Gastrocnemius medialis (tissue), 3 donors: ENCODE measurements around the genes C3AR1 and CLEC4E.

- PRO-cap = no peak
- RAMPAGE, long total RNA, 3 experiments = no peak in any of the 3 experiments
Observed at GRCh38 chr12:7210335-7210977, 21.0 kb downstream of the PEX5 start.

GRCh38 chr12:7439370-7440581, 4.2 kb downstream of the CD163L1 start:
- PRO-cap = unidirectional peak, minus-strand start at chr12:7440165
- RAMPAGE, long total RNA, 3 experiments = no peak in any of the 3 experiments

DNA sequence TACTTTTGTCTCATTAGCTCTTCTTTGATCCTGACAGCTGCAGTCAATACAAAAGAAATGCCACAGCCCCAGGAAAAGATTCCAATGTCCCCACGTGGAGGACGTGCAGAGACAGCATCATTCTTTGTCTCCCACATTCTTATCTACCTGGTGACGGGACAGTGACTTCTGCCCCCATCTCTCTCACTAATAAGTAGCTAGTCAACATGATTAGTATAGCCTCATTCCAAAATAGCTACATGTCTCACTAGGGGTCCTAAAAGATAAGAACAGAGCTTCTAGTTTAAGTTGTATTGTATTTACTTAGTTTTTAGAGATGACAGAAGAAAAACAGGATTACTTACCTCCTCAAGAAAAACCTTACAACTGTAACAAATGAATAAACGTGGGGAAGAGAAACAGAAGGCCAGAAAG, 20.9 kb downstream of the SLC2A14 start:
- PRO-cap = no peak
- RAMPAGE, long total RNA, 3 experiments = no peak in any of the 3 experiments

GRCh38 chr12:7907090-7907487, 28.9 kb downstream of the SLC2A3 start:
- PRO-cap = no peak
- RAMPAGE, long total RNA, 3 experiments = no peak in any of the 3 experiments

GRCh38 chr12:7935374-7935821, 589 bp downstream of the SLC2A3 start:
- PRO-cap = no peak
- RAMPAGE, long total RNA, 3 experiments = no peak in any of the 3 experiments

- PRO-cap = no peak
- RAMPAGE, long total RNA, 3 experiments = no peak in any of the 3 experiments
Observed at GRCh38 chr12:8052577-8053092, 13.5 kb downstream of the C3AR1 start.

DNA sequence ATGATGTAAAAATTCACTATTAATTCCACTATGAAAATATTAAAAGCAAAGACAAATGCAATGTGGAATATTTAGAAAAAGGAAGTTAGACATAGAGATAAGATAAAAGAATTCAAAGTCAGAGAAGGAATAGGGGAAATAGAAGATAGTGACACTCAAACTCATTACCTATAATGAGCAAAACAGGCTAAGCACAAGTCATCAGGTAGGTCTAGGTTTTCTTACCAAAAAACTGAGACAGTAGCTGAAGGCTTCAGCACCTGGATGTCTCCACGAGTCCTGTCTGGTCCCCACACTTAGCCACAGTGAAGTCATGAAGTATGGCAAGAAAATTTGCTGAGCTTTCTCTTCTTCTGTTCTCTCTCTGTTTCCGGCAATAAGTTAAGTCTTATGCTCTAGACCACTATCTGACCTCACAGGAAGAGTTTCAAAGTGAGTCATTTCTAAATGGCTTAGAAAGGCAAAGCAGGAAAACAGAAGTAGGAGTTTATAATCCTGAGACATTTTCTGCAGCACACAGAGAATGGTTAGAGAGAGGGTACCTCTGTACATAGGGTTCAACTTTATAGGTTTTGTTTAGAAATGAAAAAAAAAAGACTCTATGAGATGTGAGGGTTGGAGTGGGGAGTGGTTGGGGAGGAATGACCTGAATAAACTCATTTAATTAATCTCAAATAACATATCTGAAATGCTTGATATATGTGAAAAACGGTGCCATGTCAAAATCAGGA, at the start of gene C3AR1:
TSS of gene C3AR1 (minus strand) at position 307 of the 731 bp plus-strand sequence.
- PRO-cap = bidirectional peak, plus-strand start at position 490 of the sequence, minus-strand start at position 285 of the sequence
- RAMPAGE, long total RNA, 3 experiments = start-site peak on the minus strand in 1 of 3 experiments, centred at position 323 of the sequence, 20 reads per replicate

- PRO-cap = no peak
- RAMPAGE, long total RNA, 3 experiments = no peak in any of the 3 experiments
Observed at GRCh38 chr12:8088367-8089034, 6.4 kb downstream of the NECAP1 start.

DNA sequence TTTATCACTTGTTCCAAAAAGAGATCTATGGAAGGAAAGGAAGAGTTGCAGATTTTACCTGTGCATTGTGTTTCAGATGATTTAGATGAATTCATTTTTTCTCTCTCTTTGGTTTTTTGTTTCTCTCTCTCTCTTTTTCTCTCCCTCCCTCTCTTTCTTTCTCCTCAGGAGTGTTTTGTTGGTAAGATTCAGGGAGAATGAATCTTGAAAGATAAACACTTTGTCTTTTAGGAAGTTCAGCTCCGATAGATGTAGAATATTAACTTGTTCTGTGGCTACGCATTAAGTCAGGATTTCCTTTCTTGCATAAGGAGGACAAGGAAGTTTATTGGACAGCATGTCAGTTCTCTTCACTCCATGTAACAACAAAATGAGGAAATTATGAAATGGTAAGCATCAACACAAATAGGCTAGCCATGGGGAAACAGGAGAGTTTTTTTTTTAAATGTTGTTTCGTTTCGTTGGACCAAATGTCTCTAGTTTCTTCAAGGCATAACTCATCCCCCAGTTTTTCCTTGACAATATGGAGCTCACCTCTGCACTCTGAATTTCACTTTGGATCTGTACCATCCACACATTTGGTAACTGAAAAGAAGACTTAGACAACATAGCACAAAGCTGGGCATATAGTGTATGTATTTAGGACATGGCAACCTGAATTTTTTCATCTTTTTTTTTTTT, at the start of gene CLEC4E:
TSS of gene CLEC4E (minus strand) at position 203 of the 681 bp plus-strand sequence.
- PRO-cap = no peak
- RAMPAGE, long total RNA, 3 experiments = start-site peak on the minus strand in 1 of 3 experiments, centred at position 188 of the sequence, 11 reads per replicate

DNA sequence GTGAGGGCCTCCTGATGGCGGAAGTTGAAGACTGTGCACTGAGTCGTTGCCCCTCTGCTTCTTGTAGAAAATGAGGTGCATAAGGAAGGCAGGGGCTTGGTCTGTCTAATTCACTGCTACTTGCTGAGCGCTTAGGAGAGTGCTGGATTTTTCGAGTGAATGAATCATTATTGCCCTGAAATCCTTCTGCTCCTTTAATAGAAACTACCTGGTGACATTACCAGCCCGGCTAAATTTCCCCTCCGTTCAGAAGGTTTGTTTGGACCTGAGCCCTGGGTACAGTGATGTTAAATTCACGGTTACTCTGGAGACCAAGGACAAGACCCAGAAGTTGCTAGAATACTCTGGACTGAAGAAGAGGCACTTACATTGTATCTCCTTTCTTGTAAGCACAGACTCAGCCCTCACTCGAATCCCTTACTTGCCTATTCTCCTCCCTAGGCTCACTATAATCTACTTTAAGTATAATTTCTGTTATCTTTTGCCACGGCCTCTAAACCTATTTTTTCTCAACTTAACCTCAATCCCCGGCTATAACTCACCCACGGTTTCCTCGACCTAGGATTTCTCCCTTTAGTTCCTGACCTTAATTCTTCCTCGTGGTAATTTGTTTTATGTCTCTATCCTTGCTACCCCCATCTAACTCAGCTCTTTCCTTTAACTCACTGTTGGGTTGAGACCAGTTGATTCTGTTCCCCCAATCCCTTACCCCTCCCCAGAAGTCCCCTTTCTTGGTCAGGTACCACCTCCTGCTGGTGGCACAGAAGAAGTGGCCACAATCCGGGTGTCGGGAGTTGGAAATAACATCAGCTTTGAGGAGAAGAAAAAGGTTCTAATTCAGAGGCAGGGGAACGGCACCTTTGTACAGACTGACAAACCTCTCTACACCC, 805 bp downstream of the A2ML1 start:
- PRO-cap = no peak
- RAMPAGE, long total RNA, 3 experiments = no peak in any of the 3 experiments

GRCh38 chr12:9077888-9078498, 37.7 kb downstream of the A2M start:
- PRO-cap = no peak
- RAMPAGE, long total RNA, 3 experiments = no peak in any of the 3 experiments

- PRO-cap = no peak
- RAMPAGE, long total RNA, 3 experiments = no peak in any of the 3 experiments
Observed at GRCh38 chr12:9126913-9127915, 11.5 kb upstream of the A2M start.

DNA sequence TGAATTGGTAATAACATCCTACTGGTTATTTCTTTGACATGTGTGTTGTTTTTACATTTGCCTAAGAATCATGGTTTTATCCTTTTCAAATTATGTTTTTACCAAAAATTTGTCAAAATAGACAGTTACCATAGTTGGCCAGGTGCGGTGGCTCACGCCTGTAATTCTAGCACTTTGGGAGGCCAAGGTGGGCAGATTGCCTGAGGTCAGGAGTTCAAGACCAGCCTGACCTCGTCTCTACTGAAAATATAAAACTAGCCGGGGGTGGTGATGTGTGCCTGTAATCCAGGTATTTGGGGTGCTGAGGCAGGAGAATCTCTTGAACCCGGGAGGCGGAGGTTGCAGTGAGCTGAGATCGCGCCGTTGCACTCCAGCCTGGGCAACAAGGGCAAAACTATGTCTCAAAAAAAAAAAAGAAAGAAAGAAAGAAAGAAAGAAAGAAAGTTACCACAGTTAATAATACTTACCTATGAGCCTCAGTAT, 12.8 kb upstream of the PZP start:
- PRO-cap = no peak
- RAMPAGE, long total RNA, 3 experiments = no peak in any of the 3 experiments

DNA sequence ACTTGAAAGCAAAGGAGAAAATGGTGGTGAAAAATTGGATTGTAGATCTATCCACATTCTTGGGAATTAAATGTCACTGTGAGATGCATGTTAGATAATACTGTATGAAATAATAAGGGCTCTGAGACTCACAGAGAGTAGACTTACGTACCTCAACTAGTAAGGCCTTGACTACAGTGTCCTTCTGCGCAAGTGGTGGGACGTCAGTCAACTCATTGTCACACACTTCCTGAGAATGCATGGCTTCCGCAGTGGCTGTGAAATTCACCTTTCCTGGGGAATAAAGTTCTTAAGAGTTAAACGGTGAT, 32.5 kb upstream of the PZP start:
- PRO-cap = unidirectional peak, minus-strand start at position 178 of the sequence
- RAMPAGE, long total RNA, 3 experiments = no peak in any of the 3 experiments

DNA sequence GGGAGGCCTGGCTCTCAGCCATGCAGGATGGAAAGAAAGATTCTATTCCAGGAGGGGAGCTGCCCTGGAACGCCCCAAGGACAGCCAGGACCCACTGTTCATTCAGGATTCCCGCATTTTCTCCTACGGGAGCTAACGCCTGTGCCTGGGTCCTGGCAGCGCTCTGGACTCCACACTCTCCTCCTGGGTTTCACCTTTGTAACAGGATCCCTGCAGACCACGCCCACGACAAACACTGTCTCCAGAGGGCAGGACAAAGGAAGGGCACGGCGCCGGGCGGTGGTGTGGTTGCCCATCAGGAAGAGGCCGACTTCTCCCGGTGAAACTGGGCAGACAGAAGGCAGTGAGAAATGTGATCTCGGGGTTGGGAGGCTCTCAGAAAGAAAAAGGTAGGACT, 189.3 kb downstream of the KLRB1 start:
- PRO-cap = no peak
- RAMPAGE, long total RNA, 3 experiments = no peak in any of the 3 experiments

GRCh38 chr12:9437967-9438352, 169.8 kb downstream of the KLRB1 start:
- PRO-cap = no peak
- RAMPAGE, long total RNA, 3 experiments = no peak in any of the 3 experiments

GRCh38 chr12:9674131-9674773, 4.7 kb downstream of the CLEC2D start:
- PRO-cap = no peak
- RAMPAGE, long total RNA, 3 experiments = no peak in any of the 3 experiments

DNA sequence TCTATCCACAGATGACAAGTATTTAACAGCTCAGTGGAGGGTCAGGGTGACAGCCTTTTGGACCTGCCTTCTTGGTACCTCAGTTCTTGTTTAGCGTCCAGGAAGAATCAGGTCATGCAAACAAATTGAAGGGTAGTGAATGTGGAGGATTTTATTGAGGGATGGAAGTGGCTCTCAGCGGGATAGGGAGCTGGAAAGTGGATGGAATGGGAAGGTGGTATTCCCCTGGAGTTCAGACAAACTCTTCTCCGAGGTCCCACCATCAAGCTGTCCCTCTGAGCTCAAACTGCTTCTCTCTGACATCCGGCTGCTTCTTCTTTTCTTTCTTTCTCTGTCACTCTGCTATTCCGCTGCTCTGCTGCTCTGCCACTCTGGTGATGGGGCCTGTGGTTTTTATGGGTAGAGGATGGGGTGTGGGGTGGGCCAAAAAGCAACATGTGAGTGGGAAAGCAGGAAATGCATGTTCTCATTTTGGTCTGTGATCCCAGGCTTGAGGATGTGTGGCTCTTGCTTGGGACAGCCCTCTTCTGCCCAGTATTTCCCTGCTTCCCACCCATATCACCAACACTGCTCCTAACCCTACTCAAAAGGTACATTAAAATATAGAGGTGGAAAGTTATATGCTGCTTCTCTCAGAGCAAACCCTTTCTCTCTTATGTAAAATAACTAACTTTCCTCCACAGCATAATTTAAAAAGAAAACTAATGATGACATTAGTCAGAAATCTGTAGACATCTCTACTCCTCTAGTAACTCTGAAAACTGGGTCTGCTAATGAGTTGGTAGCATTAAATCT, 32.7 kb downstream of the CLEC2D start:
- PRO-cap = no peak
- RAMPAGE, long total RNA, 3 experiments = no peak in any of the 3 experiments

DNA sequence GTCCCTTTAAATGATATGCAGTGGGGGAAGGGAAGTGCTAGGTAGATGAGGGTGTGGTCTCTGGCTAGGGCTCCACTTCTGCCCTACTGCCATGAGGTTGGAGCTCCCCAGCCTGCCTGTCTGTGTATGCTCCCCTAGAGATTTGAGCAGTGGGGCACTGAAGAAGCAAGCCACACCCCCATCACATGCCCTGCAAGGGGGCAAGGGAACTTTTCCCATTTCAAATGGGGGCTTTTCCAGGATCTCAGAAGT, 37.9 kb downstream of the CLEC2D start:
- PRO-cap = no peak
- RAMPAGE, long total RNA, 3 experiments = no peak in any of the 3 experiments

GRCh38 chr12:9753156-9754170, 7.2 kb downstream of the CD69 start:
- PRO-cap = no peak
- RAMPAGE, long total RNA, 3 experiments = no peak in any of the 3 experiments